Daoy (cell line): ENCODE results near the gene RAMACL.

- RAMPAGE, long total RNA: no peak
Observed at GRCh38 chr6:166309199-166309738, 1.1 kb upstream of the PRR18 start.

GRCh38 chr6:166381476-166382535 is 934 bp downstream of the MPC1 start:
- RAMPAGE, long total RNA: no peak

- RAMPAGE, long total RNA: no peak
Observed at GRCh38 chr6:166387814-166388488, 5.2 kb upstream of the MPC1 start.

DNA sequence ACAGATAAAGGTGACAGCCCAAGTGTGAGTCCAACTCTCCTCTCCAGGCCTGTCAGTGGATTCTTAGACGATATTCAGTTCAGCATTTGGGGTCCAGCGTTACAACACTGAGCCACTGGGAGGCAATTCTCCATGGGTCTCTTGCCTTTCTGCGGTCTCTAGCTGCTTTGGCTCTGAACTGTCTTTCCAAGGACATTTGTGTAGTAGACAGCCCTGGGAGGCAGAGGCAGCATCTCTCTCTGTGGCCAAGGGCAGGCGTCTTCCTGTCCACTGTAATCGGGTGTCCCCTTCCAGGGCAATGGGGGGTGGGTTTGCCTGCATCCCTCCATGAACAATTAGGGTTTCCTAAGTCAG is 24.4 kb upstream of the MPC1 start:
- RAMPAGE, long total RNA: no peak

GRCh38 chr6:166409392-166410085 is 26.8 kb upstream of the MPC1 start:
- RAMPAGE, long total RNA: no peak

GRCh38 chr6:166441090-166441754 is 58.5 kb upstream of the MPC1 start:
- RAMPAGE, long total RNA: no peak

GRCh38 chr6:166465434-166465909 is 82.7 kb upstream of the MPC1 start:
- RAMPAGE, long total RNA: no peak

DNA sequence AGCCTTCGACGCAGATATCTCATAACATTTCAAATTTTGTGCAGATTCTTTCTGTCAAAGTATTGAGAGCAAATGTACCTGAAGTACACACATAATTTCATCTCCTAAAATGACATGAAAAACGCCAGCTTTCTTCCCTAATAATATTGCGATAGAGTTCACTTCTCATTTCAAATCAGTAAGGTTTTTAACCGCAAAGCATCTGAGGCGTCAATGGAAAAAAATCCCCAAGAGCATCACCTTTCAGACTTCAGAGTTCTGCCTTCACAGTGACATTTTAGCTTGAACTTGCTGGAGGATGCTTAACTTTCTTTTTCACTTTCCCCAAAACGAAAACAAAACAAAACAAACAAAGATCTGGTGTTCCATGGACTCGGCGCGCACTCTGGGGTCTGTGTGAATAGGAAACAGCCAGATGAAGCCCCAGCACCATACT is 44.7 kb downstream of the RAMACL start:
- RAMPAGE, long total RNA: no peak

DNA sequence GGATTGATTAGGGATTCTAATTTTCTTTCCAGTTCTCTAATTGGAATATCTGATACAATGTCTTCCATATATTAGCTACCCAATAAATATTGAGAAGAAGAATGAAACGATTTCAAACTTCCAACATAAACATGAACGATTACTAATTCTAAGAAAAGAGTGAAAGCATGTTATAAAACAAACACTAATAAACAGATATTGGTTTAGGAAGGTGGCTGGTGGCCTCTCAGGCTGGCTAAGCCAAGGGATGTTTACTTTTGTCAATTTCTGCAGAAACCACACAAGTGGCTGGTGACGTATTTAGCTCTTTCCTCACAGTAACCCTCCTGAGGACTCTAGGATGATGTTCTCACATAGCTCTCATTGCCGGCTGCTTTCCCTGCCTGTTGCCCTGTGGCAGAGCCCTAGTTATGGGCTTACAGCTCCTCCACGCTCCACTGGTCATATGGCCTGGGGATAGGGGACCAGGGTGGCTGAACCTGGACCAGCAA is 14.2 kb downstream of the RAMACL start:
- RAMPAGE, long total RNA: no peak

DNA sequence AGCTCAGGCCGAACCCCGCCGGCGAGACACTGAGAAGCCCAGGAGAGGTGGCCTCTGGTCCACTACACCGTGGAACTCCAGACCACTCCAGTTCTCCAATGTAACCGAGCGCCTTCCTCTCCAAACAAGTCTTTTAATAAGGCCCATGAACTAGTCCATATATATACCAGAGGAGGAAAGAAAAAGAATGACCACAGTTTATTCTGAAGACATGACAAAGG is at the start of gene RAMACL:
RAMACL (minus strand) TSS at position 121 of the 221 bp plus-strand sequence.
- RAMPAGE, long total RNA: start-site peak on the minus strand centred at position 109 of the sequence, 30 bp wide, 75 and 16 reads in 2 replicates

DNA sequence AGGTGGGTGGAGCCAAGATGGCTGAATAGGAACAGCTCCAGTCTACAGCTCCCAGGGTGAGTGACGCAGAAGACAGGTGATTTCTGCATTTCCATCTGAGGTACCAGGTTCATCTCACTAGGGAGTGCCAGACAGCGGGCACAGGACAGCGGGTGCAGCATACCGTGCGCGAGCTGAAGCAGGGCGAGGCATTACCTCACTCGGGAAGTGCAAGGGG is 161.7 kb upstream of the RPS6KA2 start:
- RAMPAGE, long total RNA: no peak

GRCh38 chr6:166957692-166958083 is 1.3 kb upstream of the RNASET2 start:
- RAMPAGE, long total RNA: no peak

DNA sequence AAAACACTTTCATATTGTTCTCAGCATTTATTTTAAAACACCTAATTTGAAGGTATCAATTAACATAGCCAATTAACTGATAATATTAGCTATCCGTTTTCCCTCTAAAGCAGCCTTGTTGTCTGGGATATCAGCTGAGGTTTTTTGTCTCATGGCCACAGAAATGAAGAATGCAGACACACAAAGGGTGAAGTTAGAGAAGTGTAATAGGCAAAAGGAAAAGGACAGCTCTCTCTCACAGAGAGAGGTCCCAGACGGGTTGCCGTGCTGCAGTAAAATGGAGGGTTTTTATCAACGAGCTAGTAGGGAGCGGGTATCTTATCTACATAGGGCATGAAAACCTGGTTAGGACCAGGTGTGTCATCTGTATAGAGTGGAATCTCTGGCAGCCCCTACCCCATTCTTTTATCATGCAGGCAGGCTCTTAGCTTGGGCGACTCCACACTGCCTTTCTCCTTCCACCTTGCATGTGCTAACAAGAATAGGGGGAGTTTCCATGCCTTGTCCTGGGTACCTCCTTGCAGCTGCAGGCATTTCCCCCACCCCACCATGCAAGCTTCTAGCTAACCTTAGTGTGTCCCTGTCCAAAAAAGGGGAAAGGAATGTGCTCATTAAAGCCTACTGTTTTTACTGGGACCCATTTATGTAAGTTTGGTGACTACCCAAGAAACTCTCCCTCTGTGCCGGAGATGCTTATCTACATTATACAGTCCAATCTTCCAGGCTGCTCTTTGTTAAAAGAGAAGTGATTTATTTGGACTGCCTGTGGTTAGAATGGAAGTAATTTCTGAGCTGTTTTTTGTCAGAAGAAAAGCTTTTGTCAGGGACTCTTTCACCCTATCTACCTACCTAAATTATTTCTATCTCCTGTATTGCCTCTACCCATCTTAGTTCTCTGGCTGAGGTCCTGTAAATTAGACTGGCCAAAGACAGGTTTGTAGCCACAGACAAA is 10.6 kb upstream of the CEP43 start:
- RAMPAGE, long total RNA: no peak

DNA sequence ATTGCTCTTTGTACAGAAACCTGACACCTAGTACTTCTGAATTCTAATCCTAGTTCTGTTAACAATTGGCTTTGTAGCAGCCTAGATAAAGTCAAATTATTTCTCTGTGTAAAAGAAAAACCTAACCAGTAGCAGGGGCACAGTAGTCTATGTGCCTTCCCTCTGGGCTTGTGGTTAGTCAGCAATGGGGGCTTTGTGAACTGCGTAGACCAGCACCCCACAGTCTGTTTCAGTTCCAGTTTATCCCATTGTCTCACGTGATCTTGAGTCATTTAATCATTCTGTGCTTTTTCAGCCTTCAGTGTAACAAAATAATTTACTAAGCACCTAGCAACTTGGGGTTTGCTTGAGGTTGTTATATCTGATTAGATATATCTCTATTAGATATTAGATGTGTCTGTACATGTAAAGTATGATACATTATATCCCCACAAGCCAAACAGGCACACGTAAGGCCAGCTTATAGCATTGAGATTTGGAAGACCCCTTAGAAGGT is 28.0 kb upstream of the CCR6 start:
- RAMPAGE, long total RNA: no peak

DNA sequence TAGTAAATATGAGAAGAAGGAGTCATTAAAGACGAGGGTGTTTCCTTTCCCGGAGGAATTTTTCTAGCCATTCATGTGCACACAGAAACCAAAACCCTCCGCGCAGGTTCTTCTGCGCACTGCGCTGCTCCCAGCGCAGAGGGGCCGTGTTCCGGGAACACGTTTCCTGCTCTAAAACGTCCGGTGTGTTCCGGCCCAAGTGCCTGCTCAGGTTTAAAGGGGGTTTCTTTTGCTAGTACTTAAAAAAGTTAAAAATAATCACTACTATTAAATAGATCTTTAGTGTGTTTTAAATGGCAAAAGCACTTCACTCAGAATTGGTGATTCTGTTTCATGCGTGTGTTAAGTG is 11.6 kb downstream of the GPR31 start:
- RAMPAGE, long total RNA: no peak

GRCh38 chr6:167350289-167350710 is 25.4 kb downstream of the TTLL2 start:
- RAMPAGE, long total RNA: no peak

DNA sequence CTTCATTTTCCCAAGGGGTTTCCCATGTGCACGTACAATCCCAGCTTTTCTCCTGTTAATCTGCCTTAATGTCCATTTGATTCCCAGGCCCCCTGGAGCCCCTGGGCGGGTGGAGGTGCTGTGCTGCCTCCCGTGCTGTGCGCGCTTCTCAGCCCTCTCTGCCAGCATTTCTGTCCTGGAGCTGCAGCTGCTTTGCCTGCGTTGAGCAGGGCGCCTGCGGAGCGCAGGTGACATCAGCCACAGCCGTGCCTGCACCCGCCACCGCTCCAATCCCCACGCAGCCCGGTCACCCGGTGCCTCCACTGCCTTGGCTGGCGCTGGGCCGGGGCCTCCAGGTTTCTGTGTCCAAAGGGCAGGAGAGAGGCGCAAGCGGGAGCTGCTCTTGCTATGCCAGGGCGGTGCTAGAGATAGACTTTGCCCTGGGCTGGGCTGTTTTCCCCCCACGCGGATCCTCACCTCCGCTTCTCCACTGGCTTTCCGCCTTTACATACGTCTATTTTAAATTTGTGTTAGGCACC is 96.4 kb downstream of the TTLL2 start:
- RAMPAGE, long total RNA: no peak

DNA sequence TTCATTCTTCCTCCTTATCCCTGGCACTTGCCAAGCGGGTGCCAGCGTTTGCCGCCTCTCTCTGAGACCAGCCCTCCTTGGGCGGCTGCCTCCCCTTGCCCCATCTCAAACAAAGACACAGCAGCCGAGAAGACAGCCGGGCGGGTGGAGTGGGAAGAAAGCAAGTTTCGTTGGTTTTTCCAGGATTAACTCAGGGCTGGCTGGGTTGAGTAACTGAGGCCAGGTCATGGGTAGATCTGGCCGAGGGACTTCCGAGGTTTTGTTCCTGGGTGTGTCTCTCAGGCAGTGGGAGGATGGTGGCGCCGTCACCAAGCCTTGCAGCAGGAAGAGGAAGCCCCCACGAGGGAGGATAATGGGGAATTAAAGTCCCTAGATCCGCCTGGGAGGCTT is 167.2 kb downstream of the TTLL2 start:
- RAMPAGE, long total RNA: no peak

- RAMPAGE, long total RNA: no peak
Observed at GRCh38 chr6:167493771-167494811, 169.2 kb downstream of the TTLL2 start.

DNA sequence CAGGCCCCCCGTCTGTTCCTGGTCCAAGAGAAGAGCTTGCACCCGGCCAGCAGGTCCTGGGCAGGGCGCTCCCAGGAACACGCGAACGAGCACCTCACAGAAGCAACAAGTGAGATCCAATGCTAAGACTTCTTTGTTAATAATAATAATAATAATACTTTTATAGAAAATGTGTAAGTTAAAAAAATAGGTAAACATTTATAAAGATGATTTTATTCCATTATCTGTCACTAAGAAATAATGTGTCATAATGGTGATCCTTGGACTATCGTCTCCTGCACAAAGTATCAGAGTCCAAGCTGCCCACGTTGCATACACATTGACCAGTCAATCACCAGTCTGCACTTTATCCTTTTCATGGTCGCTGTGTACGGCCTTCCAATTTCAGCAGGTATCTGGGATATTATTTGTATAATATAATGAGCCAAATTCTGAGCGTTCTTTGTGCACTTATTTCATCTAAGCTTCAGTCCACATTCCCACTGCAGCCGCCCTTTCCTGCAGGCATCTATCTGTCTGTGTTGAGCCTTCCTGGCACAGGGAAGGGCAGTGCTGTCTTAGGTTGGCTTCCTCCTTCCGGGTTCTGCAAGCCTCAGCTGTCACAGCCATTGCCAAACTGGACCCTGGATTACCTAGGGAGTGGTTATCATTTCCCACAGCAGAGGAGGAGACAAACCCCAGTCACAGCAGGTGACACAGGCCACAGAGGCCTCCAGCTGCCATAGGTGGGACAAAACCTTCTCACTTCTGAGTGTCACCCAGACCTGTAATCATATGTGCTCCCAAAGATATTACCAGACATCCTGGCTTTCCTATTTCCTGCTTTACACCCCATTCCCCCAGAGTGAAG is 174.3 kb downstream of the TTLL2 start:
- RAMPAGE, long total RNA: no peak